Mesenchymal stem cell of the bone marrow (primary cell): ENCODE measurements around the gene CAMKMT.

- CAGE, long polyA plus RNA: no peak
Observed at GRCh38 chr2:44061504-44061896, 65.7 kb upstream of the LRPPRC start.

DNA sequence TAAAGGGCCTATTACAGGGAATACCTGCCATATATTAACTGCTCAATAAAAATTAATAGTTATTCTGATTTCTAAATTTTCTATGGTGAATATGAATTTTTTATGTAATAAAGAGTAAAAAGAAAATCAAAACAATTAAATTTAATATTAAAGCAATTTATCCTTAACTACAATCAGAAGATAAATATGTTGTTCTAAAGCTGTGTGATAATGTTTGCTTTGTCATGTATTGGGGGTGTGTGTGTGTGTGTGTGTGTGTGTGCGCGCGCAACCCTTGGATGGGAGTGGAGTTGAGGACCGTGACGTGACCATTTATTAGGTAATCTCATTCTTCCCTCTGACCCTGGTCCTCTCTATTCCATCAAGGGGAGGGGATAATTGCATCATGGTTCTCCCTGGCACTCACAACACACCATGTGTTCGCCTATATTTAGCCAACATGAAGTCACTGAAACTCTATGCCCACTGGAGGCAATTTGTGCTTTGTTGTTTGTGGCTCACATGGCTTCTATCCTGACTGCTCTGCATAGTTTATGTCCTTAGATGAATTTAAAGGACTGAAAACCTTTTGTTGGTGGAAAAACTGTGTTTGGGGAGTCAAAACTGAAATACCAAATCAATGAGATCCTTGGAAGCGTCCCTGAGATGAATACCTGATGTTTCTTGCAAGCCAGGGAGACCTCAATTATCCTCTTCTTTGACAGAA, 79.7 kb upstream of the LRPPRC start:
- CAGE, long polyA plus RNA: no peak

- CAGE, long polyA plus RNA: no peak
Observed at GRCh38 chr2:44087717-44088253, 80.9 kb upstream of the PPM1B start.

DNA sequence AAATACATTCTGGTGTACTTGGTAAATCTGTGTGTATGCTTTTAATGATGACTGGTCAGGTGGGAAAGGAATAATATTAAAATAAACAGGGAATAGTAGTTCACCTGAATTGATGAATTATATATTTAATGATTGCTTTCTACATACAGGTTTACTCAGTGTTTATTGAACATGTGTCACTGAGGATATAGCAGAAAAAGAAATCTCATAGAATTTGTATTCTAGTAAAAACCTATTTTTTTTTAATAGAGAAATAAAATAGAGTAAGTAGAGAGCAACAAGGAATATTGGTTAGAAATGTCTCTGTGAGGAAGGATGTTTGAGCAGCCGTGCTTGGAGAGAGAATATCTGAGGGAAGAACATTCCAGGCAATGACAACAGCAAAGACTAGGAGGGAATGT, 46.9 kb downstream of the PPM1B start:
- CAGE, long polyA plus RNA: no peak

- CAGE, long polyA plus RNA: no peak
Observed at GRCh38 chr2:44291625-44292011, 16.3 kb downstream of the SLC3A1 start.

DNA sequence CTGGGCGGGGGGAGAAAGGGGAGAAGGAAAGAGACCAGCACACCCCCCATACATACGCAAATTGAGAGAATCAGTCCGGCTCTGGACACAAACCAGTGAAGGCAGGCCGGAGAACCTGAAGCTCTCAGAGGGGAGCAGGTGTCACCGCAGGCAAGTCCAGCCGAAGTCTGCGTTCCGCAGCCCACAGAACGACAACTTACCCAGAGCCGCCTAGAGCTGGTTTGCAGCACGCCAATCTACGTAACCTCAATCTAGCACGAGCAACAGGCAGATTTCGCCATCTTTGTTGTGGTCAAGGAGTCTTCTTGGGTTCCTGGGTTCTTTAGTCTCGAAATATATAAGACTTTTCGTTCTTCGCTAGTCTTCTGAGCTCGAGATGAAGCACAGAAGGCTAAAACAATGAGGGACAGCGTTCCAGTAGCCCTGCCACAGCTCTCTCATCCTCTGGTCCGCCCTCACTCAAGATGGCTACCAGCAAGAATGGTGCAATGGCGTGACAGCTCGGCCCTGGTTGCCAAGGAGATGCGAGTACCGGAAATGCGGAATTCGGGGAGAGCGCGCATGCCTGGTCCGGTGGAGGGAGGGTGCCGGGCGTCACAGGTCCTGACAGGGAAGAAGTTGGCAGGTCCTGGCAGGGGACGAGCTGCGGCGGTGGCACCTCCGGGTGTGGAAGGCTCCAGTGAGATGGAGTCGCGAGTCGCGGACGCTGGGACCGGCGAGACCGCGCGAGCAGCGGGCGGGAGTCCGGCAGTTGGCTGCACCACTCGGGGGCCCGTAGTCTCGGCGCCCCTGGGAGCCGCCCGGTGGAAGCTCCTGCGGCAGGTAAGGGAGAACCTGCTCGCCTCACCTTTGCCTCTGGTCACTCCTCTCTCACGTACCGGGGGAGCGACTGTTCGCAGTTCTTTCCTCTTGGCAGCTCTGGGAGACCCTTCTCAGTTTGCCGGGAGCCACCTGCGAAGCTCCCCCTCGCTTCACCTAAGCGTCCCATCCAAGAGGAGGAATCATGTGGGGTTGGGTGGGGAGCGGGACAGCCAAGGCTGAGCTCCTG, at the start of gene CAMKMT:
TSS of gene CAMKMT (plus strand) at position 624 of the 1,048 bp plus-strand sequence.
- CAGE, long polyA plus RNA: no peak

- CAGE, long polyA plus RNA: no peak
Observed at GRCh38 chr2:44362372-44363042, 760 bp downstream of the CAMKMT start.

DNA sequence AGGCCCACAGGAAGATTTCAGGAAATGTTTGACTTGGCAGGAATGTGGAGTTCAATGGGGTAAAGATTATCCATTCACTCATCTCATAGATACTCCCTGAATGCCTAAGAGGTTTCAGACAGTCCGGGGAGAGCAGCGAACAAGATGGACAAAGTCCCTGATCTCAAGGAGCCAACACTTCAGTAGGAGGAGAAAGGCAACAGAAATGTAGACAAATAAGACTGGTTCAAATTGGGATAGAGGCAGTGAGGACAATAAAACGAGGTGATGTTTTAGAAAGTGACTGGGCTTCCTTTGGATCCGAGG, 155.0 kb upstream of the SIX3 start:
- CAGE, long polyA plus RNA: no peak

- CAGE, long polyA plus RNA: no peak
Observed at GRCh38 chr2:45169266-45170219, 160.3 kb upstream of the SIX2 start.

DNA sequence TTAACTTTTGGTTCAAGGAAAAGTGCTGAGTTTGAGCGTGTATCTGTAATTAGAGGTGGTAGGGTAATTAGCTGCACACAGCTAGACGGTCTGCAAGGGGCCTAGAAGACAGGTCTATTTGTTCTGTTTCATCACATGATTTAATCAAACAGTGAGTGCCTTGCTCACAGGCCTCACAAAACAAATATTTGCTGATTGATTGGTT, 264.2 kb upstream of the SIX2 start:
- CAGE, long polyA plus RNA: no peak

GRCh38 chr2:45274127-45274599, 264.9 kb upstream of the SIX2 start:
- CAGE, long polyA plus RNA: no peak

DNA sequence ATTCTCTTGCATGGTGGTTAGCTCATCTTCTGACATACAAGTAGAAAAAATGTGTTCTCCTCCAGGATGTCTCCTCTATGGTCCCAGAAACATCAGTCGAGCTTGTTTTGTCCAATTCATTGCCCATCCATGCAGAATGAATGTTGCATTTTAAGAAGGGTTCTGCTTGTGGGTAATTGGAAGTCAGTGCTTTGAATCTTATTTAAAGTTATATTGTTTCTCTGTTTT, 1.4 kb downstream of the PRKCE start:
- CAGE, long polyA plus RNA: no peak

- CAGE, long polyA plus RNA: no peak
Observed at GRCh38 chr2:45759162-45760404, 108.1 kb downstream of the PRKCE start.

DNA sequence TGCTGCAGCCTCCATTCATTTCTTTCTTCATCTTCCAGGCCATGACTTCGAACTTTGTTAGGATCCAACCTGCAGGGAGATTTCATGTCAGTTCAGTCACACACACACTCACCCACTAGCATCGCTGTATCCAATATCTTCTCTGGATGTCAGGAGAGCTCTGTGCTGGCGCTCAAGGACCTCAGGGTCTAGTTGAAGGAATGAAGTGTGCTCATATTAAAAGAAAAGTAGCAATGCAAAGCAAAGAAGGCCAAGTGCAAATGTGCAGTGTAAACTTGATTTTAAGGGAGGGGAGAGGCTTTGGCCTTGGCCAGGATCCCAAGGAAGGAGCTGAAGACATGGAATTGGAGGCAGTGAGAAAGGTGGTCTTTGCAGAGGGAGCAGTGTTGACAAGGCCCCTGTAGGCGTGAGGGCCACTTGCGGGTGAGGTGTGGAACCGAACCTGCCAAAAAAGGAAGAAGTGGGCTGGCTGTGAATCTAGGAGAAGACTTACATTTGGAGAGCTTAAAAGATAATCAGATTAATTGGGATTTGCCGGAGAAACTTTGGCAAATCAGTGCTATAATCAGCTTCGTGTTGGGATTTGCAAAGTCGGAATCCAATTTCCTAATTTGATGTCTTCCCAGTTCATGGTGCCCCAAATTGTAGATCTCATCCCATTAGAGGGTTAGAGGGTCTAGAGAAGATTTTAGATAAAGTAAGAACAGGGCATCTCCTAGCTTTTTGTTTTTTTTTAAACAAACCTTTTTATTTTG, 132.6 kb downstream of the PRKCE start:
- CAGE, long polyA plus RNA: no peak

DNA sequence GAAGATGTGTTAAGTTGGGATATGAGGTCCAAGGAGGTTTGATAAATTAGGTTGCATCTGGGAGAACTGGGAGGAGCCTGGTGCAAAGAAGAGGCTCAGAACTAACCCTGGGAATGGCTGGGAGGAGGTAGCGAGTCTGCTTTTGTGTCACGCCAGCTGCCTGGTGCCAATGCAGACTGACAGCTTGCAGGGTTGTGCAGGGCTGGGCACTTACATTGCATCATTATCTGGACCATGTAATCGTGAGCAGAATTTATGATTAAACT, 187.9 kb downstream of the PRKCE start:
- CAGE, long polyA plus RNA: no peak

GRCh38 chr2:45889965-45890488, 238.6 kb downstream of the PRKCE start:
- CAGE, long polyA plus RNA: no peak

GRCh38 chr2:45923376-45924510, 272.3 kb downstream of the PRKCE start:
- CAGE, long polyA plus RNA: no peak

GRCh38 chr2:45962540-45963032, 311.1 kb downstream of the PRKCE start:
- CAGE, long polyA plus RNA: no peak

DNA sequence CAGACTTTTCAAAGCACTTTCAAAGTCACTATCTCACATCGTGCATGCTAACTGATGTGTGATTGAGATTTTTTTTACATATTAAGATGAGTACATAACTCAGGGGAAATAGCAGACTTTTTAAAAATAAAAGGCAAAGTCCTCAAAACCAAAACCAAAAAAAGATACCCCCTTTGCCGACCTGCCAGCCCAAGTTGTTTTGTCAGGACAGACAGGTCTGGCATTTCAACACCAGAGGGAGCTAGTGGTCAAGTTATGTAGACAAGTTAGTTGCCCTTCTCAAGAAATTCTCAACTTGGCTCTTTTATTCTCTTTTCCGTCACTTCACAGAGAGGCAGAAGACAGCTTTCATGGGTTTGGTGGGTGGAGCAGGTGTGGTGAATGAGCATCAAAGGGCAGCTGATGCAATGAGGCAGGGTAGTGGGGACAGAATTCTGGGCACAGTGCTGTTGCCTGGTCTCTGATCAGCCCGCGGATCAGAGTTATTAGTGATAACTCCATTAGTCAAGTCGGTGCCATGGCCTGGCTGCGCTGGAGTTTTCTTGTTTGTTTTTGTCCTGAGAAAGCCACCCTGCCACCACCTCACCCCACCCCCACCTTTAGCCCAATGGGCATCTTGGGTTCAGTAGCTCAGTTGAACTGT, 303.7 kb upstream of the EPAS1 start:
- CAGE, long polyA plus RNA: no peak

GRCh38 chr2:46164017-46164699, 133.0 kb upstream of the EPAS1 start:
- CAGE, long polyA plus RNA: no peak